ENCODE results near the gene IQCA1.

- RRBS: no CpG with 5 or more reads among the region's 24 CpGs
Measured at GRCh38 chr2:235053608-235054313, 101.9 kb downstream of the SH3BP4 start.

DNA sequence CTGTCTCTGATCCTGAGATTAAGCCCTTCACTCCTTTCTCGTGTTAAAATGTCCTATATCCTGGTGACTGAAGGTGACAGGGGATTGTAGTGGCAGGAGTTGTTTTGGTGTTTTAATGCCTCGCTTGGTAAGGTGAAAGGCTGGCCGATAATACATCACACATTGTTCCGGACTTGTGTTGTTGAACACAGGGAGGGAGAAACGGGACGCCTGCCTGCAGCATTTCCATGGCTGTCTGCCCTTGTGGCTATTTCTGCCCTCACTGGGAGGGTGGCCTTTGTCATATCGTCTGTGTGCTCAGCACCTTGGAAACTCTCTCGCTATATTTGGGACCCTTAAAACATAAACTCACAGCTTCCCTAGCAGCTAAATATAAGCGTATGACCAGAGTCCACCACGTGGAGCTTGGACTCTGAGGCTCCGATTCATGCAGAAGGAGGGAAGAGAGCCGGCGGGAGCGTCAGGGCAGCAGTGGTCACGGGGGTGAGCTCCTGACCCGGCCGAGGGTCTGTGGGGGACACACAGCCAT lies 111.6 kb downstream of the SH3BP4 start:
- RRBS: 60% methylated on average over 5 of the region's 17 CpGs

GRCh38 chr2:235144899-235145400 lies 193.1 kb downstream of the SH3BP4 start:
- RRBS: no CpG with 5 or more reads among the region's 6 CpGs

- RRBS: no CpG with 5 or more reads among the region's 23 CpGs
Measured at GRCh38 chr2:235263396-235264160, 230.3 kb upstream of the AGAP1 start.

DNA sequence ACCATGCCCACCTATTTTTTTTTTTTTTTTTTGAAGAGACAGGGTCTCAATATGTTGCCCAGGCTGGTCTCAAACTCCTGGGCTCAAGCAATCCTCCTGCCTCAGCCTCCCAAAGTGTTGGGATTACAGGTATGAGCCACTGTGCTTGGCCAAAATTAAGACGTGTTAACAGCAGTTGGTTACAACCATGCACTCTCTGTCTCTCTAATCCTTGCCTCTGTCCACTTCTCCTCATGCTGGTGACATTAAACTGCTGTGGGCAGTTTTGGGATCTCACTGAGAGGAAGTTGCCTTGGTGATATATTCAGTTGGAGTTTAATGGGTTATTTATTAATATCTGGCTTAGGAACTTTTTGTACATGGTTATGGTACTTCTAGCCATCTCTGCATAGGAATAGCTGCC lies 44.5 kb upstream of the AGAP1 start:
- RRBS: no CpG with 5 or more reads among the region's 1 CpG

- RRBS: no CpG with 5 or more reads among the region's 19 CpGs
Measured at GRCh38 chr2:235514223-235515608, 20.9 kb downstream of the AGAP1 start.

DNA sequence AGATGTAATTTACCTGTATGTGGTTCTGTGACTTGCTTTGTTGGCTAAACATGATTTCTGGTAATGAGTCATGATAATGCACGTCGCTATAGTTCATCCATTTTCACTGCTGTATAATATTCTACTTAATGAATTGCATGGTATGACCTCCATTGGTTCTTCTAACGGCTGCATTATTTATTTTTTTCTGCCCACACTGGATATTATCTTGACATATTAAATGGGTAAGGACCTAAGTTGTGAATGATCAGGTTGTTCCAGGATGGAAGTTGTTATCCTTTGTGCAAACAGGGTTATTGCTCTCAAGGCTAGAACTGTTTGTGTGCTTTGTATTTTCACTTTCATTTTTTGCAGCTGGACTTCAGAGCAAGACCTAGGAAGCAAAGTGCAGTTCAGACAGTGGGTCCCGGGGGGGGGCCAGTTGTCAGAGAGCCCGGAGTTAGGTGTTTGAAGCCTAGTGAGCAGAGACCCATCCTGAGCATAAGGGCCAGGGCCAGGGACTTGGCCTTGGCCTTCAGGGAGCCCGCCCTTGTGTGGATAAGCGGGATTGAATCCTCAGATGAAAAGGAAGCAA lies 48.1 kb downstream of the AGAP1 start:
- RRBS: no CpG with 5 or more reads among the region's 7 CpGs

- RRBS: no CpG with 5 or more reads among the region's 12 CpGs
Measured at GRCh38 chr2:235596747-235597353, 103.0 kb downstream of the AGAP1 start.

GRCh38 chr2:235740845-235741204 lies 247.0 kb downstream of the AGAP1 start:
- RRBS: no CpG with 5 or more reads among the region's 9 CpGs

DNA sequence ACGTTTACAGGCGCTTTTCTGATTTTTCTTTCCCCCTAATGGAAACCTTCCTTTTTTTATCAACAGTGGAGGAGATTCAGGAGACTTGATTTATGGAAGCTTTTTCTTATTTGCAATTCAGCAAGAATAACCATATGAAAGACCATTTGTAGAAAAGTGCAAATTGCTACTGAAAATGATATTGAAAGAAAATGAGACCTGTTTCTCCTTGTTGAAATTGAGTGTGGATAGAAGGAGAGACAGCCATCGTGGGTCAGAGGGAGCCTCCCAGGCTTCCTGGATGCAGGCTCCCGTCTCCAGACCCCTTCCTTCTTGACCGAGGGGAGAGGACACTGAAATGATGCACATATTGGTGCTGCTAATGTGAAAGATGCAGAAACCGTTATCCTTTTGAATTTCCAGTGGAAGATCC lies 331.1 kb downstream of the AGAP1 start:
- RRBS: no CpG with 5 or more reads among the region's 6 CpGs

GRCh38 chr2:235863507-235863898 lies 304.7 kb downstream of the GBX2 start:
- RRBS: no CpG with 5 or more reads among the region's 8 CpGs

DNA sequence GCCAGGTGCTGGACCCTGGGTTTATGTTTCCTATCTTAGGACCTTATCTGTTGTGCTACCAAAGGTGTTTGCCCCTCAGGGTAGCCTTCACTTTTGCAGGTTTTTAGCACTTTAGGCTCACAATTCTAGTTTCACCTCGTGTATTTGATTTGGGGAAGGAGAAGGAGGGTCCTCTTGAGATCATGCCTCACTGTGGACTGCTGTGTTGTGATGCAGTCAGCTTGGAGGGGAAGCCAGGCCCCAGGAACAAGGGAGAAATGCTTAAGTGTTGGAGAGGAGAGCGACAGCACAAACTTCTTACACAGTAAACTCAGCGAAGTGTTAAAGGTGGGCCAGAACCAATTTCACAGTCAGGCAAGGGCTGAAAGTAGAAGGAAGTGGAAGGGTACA lies 137.7 kb downstream of the GBX2 start:
- RRBS: no CpG with 5 or more reads among the region's 3 CpGs

DNA sequence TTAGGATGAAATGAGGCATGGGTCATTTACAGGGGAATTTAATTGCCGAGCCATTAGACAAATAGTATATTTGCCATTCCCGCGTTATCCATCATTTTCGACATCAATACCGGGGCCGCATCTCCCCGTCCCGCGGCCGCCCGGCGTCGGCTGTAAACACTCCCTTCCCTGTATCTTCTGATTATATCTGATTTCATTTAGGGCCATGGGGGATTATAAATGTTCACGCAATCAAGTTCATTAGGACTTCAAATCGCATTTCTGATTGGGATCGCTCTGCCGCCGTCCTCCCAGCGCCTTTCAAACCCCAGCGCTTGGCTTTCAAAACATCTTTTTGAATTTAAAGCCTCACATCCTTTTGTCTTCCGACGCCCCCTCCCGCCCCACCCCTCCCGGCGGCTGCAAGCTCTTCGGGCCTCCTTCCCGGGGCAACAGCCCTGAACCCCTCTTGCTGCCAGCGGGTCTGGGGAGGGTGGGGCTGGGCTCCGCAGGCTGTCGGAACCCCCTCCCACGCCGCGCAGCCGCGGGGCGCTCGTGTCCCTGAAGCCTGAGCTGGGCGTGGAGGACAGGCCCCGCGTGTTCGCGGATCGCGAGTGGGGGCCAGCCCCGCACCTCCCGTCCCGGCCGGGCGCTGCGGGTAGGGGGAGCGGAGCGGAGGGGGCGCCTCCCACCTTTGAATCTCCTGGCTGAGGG lies 11.1 kb upstream of the GBX2 start:
- RRBS: no CpG with 5 or more reads among the region's 53 CpGs

DNA sequence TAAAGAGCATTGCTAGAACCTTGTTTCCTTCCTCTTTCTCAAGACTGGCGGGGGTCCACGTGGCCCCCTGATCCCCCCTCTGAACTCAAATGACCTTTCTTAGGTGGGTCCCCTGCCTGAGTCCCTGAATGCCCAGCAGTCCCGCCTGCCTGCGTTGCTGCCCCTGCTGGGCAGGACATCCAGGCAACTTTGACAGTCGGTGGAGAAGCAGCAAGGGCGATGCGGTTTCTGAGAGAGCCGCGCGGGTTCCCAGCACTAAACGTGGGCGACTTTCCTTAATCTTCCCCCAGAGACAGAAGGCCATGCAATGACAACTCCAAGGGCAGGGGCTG lies 27.7 kb downstream of the ASB18 start:
- RRBS: no CpG with 5 or more reads among the region's 12 CpGs

DNA sequence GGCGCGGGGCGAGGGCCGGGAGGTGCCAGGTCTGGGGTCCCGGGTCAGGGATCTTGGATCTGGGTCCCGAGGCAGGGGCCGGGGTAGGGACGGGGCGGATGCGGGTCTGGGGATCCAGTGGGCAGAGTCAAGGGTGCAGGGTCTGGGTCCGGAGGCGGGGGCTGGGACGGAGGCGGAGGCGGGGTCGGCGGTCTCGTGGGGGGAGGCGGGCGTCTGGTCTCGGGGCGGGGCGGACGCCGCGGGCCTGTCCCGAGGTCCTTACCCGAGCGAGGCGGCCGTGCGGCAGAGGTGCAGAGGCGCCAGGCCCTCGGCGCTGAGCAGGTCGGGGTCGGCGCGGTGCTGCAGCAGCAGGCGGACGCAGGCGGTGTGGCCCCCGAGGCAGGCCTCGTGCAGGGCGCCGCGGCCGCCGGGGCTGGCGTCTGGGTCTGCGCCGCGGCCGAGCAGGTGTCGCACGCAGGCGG lies 26.7 kb downstream of the ASB18 start:
- RRBS: 9% methylated on average over 7 of the region's 57 CpGs

DNA sequence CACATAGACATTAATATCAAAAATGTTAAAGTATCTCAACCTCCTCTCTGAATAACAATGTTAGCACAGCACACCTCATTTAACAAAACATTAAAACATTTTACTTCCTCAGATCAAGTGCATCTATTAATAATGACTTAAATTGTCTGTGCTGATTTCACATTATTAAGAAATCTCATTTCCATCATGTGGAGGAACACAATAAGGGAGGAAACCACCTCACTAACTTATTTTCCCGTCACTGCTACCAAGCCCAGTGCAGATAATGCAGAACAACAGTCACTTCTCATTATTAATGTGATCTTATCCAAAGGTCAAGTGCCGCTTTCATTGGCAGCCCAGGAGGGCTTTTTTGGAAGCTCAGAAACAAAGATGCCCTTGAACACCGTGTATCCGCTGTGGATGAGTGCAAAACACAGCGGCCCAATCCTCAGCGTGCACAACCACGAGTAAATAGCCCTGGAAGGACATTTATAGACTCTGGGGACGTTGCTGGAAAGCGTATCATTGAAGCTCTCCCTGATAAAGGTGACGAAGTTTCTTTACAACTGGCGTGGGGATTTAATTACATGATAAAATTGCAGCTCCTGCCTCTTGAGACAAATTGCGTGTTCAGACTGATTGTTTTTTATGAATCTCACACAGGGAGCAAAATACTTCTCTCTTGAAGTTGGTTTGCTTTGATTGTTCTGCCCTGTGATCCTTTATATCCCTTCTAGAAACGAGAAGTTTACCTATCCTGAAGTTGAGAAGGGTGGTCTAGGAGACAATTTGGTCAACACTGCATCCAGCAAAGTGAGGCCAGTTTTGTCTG lies 13.2 kb downstream of the ASB18 start:
- RRBS: no CpG with 5 or more reads among the region's 13 CpGs

DNA sequence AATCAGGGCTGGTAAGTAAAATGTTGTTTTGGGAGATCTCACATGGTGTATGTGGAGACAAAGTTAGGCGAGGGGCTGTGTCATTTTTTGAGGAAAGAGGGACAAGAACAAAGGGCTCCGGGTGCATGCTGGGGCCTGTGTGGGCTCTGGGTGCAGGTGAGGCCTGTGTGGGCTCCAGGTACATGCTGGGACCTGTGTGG lies 18.6 kb downstream of the IQCA1 start:
- RRBS: no CpG with 5 or more reads among the region's 2 CpGs

- RRBS: 86% methylated on average over 2 of the region's 14 CpGs
Measured at GRCh38 chr2:236503441-236503921, 3.8 kb downstream of the IQCA1 start.

- RRBS: no CpG with 5 or more reads among the region's 57 CpGs
Measured at GRCh38 chr2:236507138-236507972, at the start of gene IQCA1. IQCA1 (minus strand) TSS chr2:236507476.

DNA sequence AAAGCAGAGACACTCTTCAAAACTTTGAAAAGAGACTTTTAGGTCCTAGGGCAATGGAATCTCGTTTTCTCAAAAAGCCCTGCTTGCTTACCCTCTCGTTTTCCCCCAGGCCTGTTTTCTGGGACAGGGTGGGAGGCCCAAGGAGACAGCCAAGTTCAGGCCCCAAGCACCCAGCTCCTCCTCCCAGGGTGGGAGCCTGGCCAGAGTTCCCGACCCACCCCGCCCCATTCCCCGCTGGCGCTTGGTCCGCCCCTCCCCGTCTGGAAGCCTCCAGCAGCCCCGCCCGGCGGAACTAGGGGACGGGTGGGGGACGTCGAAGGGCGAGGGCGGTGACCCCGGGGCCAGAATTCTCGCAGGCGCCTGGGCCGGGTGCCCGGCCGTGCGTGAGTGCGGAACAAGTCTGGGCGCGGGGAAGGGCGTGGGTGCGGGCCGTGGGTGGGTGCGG lies 2.1 kb upstream of the ACKR3 start:
- RRBS: 7% methylated on average over 8 of the region's 30 CpGs

All from epithelial cell of esophagus (primary cell).